Hematopoietic multipotent progenitor cell (in vitro differentiated cells): ENCODE data around the genes ITGA4 and FAM171B.

DNA sequence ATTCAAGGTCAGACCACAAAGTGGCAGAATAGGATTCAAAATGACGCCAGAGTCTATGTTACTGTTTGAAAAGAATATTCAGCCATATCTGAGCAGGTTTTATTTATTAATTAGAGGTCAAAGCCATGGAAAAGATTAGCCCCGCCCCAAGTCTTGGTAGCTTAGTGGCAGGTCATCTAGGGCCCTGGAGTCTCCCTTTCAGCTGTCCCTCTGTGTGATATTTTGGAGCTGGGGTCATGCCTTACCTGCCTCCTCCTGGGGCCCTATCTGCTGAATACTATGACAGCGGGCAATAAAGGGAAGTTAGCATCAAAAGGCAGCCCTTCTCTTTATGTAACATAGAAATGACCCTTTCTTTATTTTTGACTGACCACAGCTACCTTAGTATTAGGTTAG is 153.1 kb upstream of the ITGA4 start:
- CAGE, long polyA plus RNA: no peak

GRCh38 chr2:181311926-181312148 is 145.3 kb upstream of the ITGA4 start:
- CAGE, long polyA plus RNA: no peak

- CAGE, long polyA plus RNA: no peak
Measured at GRCh38 chr2:181456619-181457725, at the start of gene ITGA4. ITGA4 (plus strand) TSS chr2:181457386.

- CAGE, long polyA plus RNA: no peak
Measured at GRCh38 chr2:181459544-181459819, 2.3 kb downstream of the ITGA4 start.

GRCh38 chr2:181466995-181467728 is 10.0 kb downstream of the ITGA4 start:
- CAGE, long polyA plus RNA: no peak

- CAGE, long polyA plus RNA: no peak
Measured at GRCh38 chr2:181728782-181729056, 48.4 kb upstream of the NEUROD1 start.

GRCh38 chr2:181876403-181877221 is 14.9 kb upstream of the ITPRID2 start:
- CAGE, long polyA plus RNA: no peak

DNA sequence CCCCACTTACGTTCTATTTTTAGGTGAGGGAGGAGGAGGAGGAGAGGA is 176 bp upstream of the ITPRID2 start:
- CAGE, long polyA plus RNA: no peak

DNA sequence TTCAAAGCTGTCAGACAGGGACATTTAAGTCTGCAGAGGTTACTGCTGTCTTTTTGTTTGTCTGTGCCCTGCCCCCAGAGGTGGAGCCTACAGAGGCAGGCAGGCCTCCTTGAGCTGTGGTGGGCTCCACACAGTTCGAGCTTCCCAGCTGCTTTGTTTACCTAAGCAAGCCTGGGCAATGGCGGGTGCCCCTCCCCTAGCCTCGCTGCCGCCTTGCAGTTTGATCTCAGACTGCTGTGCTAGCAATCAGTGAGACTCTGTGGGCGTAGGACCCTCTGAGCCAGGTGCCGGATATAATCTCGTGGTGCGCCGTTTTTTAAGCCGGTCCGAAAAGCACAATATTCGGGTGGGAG is 44.9 kb downstream of the PPP1R1C start:
- CAGE, long polyA plus RNA: no peak

DNA sequence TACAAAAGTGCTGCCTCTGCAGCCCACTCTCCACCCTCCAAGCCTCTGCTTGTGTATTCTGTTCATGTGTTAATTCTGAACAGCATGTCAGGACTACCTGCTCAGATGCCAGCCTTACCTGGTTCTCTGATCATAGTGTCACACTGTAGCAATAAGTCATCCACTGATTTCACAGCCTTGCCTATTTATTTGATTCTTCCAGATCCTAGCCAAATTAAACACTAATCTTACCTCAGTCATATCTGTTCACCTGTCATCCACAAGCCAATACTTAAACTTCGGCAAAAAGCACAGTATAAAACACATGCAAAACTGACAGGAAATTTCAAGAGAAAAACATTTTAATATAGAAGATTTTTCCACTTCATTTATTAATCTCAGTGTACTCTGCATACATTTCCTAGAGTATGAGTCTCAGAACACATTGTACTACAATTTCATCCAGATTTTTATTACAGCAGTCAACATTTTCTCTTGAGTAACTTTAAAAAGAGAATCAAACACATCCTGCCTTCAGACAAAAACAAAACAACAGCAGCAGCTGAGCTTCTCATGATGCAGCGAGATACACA is 64.9 kb downstream of the PPP1R1C start:
- CAGE, long polyA plus RNA: no peak

DNA sequence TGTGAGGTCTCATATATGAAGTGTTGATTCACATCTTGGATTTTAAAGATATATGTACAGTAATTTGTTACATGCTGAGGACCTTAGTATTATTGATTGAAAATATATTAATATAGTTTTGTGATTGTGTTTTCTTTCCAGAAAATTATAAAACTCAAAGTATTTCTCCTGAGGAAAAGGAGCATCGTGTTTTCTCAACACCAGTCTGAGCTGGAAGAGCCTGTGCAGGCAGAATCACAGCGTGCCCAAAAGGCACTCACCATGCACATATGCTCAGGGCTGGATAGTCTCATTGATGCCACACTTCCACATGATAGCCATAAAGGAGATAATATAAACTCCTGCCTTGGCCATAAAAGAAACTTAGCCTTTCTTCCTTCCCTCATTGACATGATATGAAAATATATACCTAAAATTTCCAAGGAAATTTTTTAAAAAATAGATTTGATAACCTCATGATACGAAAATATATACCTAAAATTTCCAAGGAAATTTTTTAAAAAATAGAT is 4.0 kb downstream of the PDE1A start:
- CAGE, long polyA plus RNA: no peak

GRCh38 chr2:182911094-182911404 is 44.6 kb upstream of the FRZB start:
- CAGE, long polyA plus RNA: no peak

DNA sequence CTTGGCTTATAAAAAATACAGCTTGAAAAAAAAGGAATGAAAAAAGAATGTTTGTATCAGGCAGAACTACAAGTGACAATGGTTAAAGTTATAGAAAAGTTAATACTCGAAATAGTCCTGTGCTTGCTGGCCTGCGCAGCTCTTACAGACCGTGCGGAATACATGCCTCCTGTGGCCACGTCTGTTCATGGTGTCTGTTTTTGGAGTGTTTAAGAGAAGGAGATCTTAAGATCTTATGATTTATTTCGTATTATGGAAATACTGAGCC is 846 bp downstream of the DUSP19 start:
- CAGE, long polyA plus RNA: no peak

DNA sequence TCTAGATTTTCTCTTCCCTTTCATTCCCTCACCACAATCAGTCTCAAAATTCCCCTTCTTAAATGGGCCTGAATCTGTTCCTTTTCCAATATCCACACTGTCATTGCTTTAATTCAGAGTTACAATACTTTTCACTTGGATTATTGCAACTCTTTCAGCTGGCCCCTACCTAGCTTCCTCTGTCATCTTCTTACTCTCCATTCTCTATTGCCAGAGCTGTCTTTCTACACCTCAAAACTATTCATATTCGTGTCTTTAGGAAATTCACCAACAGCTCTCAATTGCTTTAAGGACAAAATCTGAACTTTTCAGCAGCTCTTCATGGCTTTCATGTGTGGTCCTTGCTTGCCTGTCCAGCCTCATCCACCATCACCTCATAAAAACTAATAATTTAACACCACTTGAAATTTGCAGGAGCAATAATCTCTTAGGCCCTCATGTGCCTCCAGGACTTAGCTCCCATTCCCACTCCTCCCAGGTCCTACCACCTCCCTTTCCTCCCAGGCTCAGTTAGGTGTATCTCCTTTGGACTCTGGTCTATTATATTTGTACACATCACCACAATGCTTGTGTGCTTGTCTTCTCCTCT is 182.2 kb upstream of the ZC3H15 start:
- CAGE, long polyA plus RNA: no peak

GRCh38 chr2:186592016-186592763 is 2.3 kb downstream of the ITGAV start:
- CAGE, long polyA plus RNA: no peak

- CAGE, long polyA plus RNA: no peak
Measured at GRCh38 chr2:186607612-186608180, 17.8 kb downstream of the ITGAV start.

GRCh38 chr2:186693630-186694776 is at the start of gene FAM171B:
FAM171B (plus strand) TSS chr2:186694060.
- CAGE, long polyA plus RNA: no peak

DNA sequence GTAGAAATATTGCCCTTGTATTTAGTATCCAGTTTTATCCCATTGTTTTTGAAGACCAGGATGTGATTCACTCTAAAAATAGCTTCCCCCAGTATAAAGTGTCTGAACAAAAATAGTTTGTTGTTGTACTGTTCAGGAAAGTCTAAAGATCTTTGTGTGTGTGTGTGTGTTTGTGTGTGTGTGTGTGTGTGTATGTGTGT is 145.4 kb downstream of the CALCRL start:
- CAGE, long polyA plus RNA: no peak

DNA sequence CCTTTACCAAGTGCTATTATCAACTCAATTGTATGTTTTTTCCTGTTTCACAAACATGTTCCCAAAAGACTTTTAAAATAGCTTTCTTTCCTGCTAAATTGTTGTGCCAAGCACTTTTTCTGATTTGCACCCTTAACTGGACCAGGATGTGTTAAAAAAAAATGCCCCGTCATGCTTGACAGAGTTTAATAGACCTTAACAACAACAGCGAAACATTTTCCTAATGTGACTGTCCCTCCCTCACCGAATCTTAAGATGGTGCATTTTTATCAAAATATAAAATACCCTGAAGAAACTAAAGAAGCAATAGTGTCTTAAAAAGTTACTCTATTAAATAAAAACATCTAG is 44.1 kb downstream of the CALCRL start:
- CAGE, long polyA plus RNA: no peak

DNA sequence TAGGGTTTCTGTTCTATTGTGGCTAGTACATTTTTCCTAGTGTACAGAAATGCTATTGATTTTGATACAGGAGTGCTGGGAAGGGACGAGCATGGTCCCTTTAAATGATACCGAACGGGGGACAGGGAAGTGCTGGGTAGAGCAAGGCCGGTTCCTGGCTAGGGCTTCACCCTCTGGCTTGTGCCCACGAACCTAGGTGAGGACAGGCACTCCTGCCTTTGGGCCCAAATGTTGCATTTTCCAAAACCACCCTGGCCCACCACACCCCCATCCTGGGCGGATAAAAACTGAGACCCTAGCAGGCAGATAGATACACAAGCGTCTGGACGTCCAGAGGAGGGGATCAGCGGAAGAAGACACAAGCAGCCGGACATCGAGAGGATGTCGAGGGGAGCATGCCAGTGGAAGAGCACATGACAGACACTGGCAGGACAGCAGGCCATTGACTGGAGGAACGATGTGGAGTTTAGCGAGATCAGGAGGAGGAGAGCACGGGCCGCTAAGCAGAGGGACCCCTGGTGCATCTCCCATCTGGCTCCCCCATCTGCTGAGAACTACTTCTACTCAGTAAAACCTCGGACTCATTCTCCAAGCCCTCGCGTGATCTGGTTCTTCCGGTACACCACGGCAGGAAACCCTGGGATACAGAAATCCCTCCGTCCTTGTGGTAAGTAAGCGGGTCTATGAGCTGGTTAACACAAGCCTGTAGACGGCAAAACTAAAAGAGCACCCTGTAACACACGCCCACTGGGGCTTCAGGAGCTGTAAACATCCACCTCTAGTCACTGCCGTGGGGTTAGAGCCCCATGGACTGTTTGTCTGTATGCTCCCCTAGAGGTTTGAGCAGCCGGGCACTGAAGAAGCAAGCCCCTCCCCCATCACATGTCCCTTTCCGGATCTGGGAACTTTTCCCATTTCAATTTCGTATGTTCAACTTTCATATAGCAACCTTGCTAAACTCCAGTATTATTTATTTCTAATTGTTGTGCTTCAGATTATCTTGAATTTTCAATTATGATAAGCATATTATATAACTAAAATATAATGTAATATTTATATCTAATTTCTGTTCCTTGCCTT is 13.6 kb upstream of the CALCRL start:
- CAGE, long polyA plus RNA: no peak